ENCODE results near the genes SPDYE11 and NSUN5.

GRCh38 chr7:72928524-72929163 lies 3.7 kb downstream of the POM121 start:
- PRO-cap: no peak

- PRO-cap: no peak
These were observed at the start of gene SPDYE11 for GRCh38 chr7:73057826-73058188. Gene SPDYE11, minus strand, starts transcription at chr7:73057911.

DNA sequence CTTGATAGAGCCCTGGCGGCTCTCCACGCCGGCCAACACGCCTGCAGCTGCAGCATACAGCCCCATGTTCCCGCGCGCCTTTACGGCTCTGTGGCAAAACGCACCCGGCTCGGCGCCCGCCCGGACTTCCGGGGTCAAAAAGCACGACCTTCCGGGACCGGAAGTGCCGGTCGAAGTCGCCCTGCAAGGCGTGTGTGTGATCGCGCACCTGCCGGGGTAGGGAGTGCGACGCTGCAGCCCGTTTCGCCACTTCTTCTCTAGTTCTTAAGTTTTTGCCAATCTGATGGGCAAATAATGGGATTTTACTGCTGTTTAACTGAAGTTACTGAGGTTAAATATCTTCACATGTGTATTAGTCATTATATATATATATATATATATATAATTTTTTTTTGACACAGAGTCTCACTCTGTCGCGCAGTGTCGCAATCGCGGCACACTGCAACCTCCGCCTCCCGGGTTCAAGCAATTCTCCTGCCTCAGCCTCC lies at the start of gene NSUN5:
Gene NSUN5 (minus strand): TSS at position 102 of the 488 bp plus-strand sequence.
- PRO-cap: bidirectional peak, plus-strand start at position 209 of the sequence, minus-strand start at position 82 of the sequence

- PRO-cap: no peak
These were observed 9.4 kb upstream of the FZD9 start for GRCh38 chr7:73423959-73424730.

- PRO-cap: no peak
These were observed 13.1 kb upstream of the BAZ1B start for GRCh38 chr7:73535163-73535660.

- PRO-cap: no peak
These were observed 1.4 kb downstream of the BCL7B start for GRCh38 chr7:73556150-73556505.

- PRO-cap: no peak
These were observed 1.2 kb downstream of the ABHD11 start for GRCh38 chr7:73737373-73737811.

GRCh38 chr7:73749693-73750595 lies 11.3 kb upstream of the ABHD11 start:
- PRO-cap: no peak

DNA sequence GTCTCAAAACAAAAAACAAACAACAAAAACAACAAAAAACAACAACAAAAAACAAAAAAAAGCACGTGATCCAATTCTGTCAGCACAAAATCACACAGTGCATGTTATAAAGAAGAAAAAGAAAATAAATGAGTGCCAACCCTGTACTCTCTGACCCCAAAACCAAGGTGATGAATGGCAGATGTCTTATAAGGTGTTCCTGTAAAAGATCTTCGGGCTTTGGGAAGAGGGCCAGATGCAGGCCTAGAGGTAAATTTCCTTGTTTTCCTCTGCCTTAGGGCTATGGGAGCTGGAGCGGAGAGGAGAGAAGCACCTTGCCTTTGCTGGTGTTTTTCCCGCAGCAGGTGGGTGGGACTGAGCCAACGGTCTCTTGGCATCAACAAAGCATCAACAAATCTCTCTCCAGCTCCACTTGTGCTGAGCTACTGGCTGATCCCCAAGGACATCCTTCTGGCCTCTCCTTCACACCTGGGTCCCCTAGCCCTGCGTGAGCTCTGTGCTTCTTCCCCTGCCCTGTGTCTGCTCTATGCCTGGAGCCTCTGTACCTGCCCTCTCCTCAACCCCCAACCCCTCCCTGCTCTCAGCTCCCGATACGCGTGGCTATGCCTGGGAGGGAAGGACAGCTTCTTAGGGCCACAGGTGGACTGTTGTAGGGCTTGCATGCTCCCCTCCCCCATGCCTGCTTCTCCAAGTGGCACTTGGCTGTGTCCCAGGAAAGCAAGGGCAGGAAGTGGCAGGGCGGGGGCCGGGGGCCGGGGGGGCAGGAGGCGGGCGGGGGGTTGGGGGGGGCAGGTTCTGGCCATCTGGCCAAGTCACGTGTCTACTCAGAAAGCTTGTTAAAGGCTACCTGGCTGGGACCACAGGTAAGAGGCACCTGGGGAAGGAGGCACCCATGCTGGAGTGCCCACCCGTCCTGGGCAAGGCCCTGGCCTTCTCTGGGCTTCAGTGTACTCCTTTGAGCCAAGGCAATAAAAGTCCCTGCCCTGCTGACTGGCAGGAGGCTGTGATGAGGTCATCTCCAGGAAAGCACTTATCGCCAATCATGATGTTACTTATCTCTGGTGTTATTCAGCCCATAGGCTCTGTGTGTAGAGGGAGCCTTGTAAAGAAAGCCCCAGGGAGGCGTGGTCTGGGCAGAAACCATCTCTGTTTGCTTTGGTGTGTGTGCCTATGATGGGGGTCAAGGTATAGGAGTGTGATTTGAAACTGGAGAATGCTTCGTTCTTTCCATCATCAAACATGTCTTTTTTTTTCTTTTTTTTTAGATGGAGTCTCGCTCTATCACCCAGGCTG lies 3.0 kb upstream of the CLDN4 start:
- PRO-cap: no peak

DNA sequence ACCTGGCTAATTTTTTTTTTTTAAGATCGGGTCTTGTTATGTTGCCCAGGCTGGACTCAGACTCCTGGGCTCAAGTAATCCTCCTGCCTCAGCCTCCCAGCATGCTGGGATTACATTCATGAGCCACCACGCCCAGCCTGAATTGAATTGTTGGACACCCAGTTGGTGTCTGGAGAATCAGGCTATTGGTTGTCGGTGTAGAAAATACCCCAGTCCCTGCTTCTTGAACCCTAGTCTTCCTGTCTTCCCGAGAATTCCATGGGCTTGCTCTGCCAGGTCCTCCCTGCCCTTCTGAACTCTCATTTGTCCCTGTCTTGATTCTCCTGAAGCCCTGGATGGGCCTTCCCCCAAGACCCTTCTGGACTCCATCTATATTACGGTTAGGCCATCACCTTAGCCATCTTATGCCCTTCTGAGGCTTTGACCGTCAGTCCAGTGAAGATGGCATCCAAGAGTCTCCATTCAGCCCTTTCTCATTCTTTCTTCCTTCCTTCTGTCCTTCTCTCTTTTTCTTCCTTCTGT lies 53.7 kb downstream of the TMEM270 start:
- PRO-cap: unidirectional peak, plus-strand start at position 247 of the sequence

DNA sequence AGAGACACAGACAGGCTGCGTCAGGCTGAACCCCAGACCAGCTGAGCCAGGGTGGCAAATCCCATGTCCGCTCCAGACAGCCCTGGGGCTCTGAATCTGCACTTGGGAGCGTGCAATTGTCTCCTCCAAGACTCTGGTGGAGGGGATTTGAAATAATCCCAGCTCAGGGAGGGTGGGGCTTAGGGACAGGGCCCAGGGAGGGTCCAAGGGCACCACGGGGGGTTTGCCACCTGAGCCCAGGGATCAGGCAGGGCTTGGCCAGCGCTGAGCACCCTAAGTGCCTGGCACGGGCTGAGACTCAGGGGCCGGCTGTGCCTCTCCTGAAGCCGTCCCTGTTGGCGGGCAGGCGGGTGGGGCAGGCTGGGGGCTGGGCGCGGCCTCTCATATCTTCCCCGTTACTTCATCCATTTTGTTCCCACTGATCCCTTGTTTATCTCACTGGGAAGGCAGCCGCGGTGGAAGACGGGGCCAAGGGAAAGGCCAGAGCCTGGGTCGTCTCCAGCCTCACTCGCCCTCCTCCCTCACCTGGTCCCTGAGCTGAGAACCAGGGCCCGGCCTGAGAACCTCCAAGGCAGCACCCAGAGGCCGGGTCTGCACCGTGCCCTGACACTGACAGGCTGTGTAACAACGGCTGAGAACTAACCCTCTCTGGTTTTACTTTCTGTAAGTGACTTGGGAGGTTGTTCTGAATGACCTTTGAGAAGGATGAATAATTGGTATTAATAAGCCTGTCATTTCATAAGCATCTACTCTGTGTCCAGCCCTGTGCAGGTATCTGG lies 41.7 kb upstream of the ELN start:
- PRO-cap: no peak

DNA sequence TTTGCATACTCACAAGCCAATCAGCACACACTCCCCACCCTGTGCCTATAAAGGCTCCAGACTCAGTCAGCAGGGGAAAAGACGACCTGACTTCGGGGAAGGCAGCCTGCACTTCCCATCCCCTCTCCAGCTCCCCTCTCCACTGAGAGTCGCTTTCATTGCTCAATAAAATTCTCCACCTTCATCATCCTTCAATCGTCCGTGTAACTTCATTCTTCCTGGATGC lies 34.9 kb upstream of the EIF4H start:
- PRO-cap: no peak

DNA sequence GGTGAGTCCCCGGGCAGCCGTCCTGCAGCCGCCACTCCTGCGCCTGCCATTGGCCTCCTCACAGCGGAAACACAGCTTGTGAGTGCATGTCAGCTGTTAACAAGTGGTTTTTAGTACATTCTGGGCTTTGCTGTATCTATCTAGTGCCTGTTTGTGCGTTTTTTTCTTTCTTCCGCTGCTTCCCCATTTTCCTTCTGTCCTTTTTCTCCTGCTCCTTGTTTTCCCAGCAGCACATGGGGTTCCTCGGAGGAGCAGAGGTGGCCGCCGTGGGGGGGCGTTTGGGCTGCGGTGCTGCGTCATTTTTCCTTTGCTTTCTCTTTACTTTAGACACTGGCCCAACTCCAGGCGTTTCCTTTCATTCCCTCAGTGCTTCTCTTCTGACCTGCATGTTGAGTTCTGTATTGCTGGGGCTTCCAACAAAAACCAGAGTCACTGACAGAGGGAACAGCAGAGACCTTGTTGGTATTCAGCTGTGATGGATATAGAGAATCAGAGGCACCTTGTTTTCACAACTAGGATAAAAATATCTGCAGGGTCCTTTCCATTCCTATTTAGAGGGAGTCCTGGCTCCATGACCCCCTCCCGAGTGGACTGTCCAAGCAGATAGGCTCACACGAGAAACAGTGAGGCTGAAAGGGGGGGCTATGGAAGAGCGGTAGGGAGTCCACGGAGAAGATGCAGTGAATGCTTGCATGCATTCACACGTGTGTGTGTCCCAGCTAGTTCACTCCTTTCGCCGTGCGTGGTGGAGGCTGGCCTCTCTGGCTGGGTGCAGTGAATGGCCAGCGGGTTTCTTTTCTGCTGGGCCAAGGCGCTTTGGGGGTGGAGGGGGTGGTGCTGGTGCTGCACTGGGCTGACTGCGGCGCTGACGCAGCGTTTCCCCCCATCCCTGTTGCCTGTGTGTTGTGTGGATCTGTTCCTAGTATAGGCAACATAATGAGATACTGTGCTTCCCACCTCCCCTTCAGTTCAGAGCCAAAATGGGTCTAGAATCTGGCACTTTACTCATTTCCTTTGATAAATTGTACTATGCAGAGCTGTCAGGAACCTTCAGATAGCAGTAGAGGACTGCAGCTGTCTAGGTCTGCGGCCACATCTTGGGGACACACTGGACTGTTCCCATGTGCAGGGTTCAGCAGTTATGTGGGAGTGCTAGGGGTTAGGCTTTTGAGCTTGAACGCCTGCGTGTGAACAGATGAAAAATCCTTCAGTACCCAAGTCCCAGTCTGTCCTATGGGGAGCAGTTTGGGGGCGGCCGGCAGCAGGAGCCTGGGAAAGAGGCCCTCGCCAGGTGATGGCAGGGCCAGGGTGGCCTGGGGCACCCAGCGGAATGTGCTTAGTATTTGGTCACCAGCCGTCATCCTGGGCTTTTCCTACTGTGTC lies 14.0 kb upstream of the LAT2 start:
- PRO-cap: no peak

- PRO-cap: no peak
These were observed 16.7 kb upstream of the CLIP2 start for GRCh38 chr7:74272324-74273073.

DNA sequence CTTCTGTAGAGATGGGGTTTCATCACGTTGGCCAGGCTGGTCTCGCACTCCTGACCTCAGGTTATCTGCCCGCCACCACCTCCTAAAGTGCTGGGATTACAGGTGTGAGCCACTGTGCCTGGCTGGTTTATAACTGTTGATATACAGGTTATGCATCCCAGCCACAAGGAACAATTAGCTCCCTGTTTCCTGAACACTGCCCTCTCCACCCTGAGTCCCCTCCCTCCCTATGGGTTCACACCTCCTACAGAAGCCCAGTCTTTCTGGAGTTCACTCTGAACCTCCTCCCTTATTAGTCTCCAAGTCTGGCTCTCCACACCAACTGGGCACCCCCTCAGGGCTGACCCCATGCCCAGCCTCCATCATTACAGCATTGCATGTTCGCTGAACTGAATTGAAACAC lies 1.9 kb upstream of the CLIP2 start:
- PRO-cap: no peak

DNA sequence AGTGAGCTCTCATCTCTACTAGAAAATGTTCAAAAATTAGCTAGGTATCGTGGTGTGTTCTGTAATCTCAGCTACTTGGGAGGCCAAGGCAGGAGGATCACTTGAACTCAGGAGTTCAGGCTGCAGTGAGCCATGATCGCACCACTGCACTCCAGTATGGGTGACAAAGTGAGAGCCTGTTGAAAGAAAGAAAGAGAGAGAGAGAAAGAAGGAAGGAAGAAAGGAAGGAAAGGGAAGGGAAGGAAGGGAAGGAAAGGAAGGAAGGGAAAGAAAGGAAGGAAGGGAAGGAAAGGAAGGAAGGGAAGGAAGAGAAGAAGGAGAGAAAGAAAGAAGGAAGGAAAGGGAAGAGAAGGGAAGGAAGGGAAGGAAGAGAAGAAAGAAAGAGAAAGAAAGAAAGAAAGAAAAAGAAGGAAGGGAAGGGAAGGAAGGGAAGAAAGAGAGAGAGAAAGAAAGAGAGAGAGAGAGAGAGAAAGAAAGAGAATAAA lies 61.5 kb downstream of the CLIP2 start:
- PRO-cap: no peak

- PRO-cap: no peak
These were observed 73.4 kb upstream of the GTF2IRD1 start for GRCh38 chr7:74379851-74381092.

DNA sequence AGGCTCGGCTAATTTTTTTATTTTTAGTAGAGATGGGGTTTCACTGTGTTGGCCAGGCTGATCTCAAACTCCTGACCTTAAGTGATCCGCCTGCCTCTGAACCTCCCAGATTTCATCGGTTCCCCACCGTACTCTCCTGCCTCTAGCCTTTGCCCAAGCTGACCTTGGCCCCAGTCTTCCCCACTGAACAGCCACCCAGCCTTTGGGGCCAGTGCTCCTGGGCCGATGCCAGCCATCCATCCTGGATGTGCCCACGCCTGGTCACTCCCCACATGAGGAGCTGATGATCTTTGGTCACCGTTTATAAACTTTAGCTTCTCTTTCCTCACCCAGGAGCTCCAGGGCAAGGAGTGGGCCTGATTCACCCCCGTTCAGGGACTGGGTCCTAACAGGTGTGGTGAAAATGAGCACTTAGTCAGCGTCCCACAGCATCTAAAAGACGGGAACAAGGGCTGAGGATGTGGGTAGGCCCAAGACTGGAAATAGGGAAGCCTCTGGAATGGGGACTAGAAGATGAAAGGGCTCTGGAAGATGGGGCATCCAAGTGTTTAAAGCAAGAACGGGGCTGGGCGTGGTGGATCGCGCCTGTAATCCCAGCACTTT lies 22.9 kb downstream of the GTF2IRD1 start:
- PRO-cap: no peak

- PRO-cap: no peak
These were observed 23.5 kb downstream of the GTF2IRD1 start for GRCh38 chr7:74477205-74477565.

GRCh38 chr7:74503100-74503603 lies 49.4 kb downstream of the GTF2IRD1 start:
- PRO-cap: no peak

Measured in colic lymph node (tissue), 1 donor.